Skin of body (tissue), 2 donors: ENCODE results near the genes SERTM2 and SLC25A43.

GRCh38 chrX:111511468-111511929 is at the start of gene SERTM2:
TSS of gene SERTM2 (plus strand) at chrX:111511645.
- RAMPAGE, long total RNA: no peak

- RAMPAGE, long total RNA: no peak
Observed at GRCh38 chrX:111519183-111519503, 7.7 kb downstream of the SERTM2 start.

GRCh38 chrX:111689950-111690772 is 9.2 kb downstream of the ALG13 start:
- RAMPAGE, long total RNA: no peak

DNA sequence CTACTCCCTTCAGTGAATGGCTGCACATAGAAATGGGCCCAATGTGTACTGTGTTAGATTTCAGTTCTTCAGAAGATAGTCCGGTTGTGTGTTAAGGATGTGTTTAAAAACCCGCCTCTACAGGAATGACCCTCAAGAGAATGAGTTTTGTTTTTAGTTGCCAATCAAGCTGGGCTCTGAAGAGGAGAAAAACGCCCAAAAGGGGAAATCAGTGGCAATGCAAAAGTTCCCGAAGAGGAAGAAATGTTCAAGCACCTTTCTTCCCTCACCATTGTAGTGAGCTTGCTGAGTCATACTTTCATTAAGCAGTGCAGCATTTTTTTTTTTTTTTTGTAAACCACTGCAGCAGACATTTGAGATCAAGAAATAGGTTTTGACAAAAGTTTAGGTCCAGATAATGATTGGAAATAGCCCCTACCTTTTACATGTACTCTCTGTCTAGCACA is 7.1 kb upstream of the TRPC5OS start:
- RAMPAGE, long total RNA: no peak

GRCh38 chrX:114270007-114270392 is 313.9 kb upstream of the HTR2C start:
- RAMPAGE, long total RNA: no peak

GRCh38 chrX:115030502-115030840 is 13.1 kb upstream of the IL13RA2 start:
- RAMPAGE, long total RNA: no peak

- RAMPAGE, long total RNA: no peak
Observed at GRCh38 chrX:115287130-115287590, 2.4 kb upstream of the LUZP4 start.

DNA sequence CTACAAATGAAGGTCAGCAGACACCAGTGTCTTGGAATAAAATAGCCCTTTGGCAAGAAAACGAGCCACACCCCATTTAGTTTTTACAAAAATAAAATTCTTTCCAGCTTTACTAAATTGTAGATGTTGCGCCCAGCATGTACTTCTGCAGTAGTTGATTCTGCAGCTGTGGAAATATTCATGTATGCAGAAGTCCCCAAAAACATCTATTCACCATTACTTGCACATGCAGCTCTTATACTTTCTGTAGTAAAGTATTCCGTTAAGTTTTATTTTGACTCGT is 12.3 kb downstream of the PLS3 start:
- RAMPAGE, long total RNA: no peak

- RAMPAGE, long total RNA: no peak
Observed at GRCh38 chrX:115625702-115625991, 64.7 kb downstream of the PLS3 start.

- RAMPAGE, long total RNA: no peak
Observed at GRCh38 chrX:115840770-115841327, 279.9 kb downstream of the PLS3 start.

GRCh38 chrX:118729037-118729540 is 1.7 kb downstream of the IL13RA1 start:
- RAMPAGE, long total RNA: no peak

- RAMPAGE, long total RNA: no peak
Observed at GRCh38 chrX:118995126-118995396, 20.6 kb downstream of the LONRF3 start.

GRCh38 chrX:119015625-119016070 is 41.2 kb downstream of the LONRF3 start:
- RAMPAGE, long total RNA: no peak

- RAMPAGE, long total RNA: no peak
Observed at GRCh38 chrX:119019160-119019720, 44.8 kb downstream of the LONRF3 start.

- RAMPAGE, long total RNA: no peak
Observed at GRCh38 chrX:119030257-119030642, 42.5 kb upstream of the CT47C1 start.

GRCh38 chrX:119234942-119235787 is 920 bp upstream of the PGRMC1 start:
- RAMPAGE, long total RNA: no peak

GRCh38 chrX:119240091-119240511 is 4.0 kb downstream of the PGRMC1 start:
- RAMPAGE, long total RNA: no peak

GRCh38 chrX:119399016-119400069 is at the start of gene SLC25A43:
TSS of gene SLC25A43 (plus strand) at chrX:119399336.
- RAMPAGE, long total RNA: no peak

GRCh38 chrX:119426651-119427606 is 27.8 kb downstream of the SLC25A43 start:
- RAMPAGE, long total RNA: no peak

GRCh38 chrX:119441170-119441610 is 27.1 kb upstream of the SLC25A5 start:
- RAMPAGE, long total RNA: no peak